ENCODE measurements around a stretch of chr6.

DNA sequence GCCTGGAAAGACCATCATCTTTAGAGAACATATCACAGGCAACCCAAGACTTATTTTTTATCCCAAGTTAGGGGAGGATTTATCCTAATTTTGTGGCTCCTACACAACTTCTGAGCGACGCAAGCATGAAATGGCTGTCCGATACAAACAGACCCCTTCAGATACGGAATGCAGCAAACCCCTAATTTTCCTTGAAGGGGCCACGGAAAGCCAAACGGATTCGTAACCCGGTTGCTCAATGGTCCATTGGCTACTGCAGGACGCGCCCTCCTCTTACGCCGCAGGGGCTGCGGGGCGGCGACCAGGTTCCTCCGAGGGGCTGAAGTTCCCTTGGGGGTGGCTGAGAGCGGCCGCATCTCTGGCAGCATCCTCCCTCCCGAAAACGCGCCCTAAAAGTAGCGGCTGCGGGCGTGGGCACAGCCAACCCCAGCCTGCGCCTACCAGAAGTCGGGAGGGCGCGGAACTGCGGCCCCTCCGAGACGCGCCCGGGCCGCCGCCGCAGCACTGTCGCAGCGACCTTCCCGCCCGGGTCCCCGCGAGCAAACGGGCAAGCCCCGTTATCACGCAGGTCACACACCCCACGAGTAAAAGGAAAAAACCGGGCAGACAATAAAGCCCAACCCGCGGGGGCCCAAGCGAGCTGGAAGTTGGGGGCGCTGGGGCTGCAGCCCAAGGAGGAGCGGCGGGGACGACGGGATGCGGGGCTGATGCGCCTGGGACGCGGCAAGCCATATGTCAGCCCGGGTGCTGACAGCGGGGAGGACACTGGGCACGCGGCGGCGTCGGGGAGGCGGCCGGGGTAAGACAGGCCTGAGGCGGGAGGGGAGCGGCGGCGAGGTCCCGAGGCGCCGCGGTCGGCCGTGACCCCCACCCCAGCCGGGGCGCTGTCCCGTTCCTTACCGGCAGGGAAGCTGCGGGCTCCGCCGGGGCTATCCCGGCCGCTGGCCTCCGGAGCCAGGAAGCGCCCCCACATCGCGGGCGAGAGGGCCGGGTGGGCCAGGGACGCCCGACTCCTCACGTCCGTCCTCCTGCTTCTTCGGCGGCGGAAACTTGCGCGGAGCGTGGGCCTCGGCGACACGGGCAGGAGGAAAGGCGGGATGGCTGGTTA lies 740 bp downstream of the CEP85L start:
- PRO-cap, 7 experiments, result peak in 7 of 7 experiments; most common plus-strand start position 322 of the sequence (in 3); most common minus-strand start position 170 of the sequence (in 4)
- RAMPAGE, long total RNA, 2 experiments, result no peak in any of the 2 experiments

DNA sequence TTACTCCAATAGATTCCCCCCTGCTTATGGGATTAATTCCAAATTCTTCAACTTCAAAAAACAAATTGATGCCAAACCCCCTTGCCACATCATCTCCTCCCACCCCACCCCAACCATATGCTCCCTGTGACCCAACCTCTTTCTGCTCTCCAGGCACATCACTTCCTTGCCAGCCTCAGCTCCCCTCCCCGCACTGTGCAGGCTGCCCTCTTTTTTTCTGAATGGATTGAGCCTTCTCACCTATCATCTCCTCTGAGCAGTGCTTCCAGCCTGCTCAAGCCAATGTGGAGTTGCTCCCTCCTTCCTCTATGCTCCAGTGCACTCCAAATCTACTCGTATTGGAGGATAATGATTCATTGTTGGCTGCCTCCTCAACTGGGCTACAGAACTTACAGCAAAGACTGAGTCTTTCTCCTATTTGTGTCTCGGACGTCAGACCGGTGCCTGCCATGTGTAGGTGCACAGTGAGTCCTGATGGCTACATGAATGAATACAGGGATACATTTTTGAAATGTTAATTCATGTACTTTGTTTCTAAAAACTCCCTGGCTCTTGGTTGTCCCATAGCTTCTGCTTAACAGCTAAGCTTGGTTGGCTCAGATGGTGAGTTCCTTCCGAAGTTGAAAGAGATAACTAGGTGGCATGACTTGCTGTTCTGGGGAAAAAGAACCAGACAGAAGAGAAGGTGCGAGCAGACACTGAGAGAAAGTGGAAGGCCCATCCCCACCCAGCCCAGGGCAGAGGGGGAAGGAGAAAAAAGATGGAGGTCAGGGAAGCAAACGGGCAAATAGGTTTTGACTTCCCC lies 93.3 kb upstream of the CEP85L start:
- PRO-cap, 7 experiments, result no peak in any of the 7 experiments
- RAMPAGE, long total RNA, 2 experiments, result no peak in any of the 2 experiments

- PRO-cap, 7 experiments, result no peak in any of the 7 experiments
- RAMPAGE, long total RNA, 2 experiments, result no peak in any of the 2 experiments
Observed at GRCh38 chr6:118768892-118769267, 117.5 kb upstream of the CEP85L start.

DNA sequence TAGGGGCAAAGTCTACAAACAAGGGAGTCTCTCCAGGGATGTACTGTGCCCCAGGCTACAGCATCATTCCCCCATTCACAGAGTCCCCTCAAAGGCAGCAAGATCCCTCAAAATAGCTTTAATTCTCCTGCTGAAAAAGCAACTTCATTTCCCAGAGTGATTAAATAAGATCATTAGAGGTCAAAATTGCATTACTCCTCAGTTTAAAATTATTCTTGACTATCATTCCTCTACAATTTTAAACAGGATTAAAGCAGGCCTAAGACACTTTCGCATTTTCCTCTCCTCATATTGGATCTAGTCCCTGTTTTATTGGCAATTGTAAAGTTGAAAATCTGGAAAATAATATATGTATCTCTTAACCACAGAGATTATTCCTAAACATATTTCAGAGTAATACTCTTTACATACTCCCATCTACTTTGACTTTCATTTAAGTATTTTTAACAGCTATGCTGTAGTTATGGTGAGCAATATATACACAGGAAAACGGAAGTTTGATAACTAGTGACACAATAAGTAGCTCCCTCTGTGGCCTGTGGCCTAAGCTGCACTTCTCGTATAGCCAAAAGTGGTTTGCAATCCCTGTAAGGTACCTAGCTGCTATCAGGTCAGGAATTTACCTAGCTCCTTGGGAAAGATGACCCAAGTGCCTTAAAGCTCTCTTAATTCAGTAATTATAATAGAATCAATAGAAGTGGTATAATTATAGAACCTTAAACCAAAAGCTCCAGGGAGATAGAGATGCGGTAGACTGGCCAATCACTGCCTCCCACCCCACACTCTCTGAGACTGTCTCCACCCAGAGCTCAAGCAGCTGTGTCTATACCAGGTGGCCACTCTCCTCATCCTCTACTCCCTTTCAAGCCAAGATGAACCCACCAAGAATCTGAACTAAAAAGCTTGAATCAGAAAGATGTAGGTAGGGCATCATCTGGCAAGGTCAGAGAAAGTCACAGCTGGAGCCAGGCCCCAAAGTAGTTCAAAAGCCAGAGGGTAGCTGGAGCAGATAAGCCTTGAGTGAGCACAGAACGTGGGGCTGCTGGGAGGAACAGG lies 85.2 kb upstream of the ASF1A start:
- PRO-cap, 7 experiments, result no peak in any of the 7 experiments
- RAMPAGE, long total RNA, 2 experiments, result no peak in any of the 2 experiments

GRCh38 chr6:118833958-118834371 lies 60.0 kb upstream of the ASF1A start:
- PRO-cap, 7 experiments, result no peak in any of the 7 experiments
- RAMPAGE, long total RNA, 2 experiments, result no peak in any of the 2 experiments

- PRO-cap, 7 experiments, result no peak in any of the 7 experiments
- RAMPAGE, long total RNA, 2 experiments, result no peak in any of the 2 experiments
Observed at GRCh38 chr6:119077696-119078372, 630 bp downstream of the FAM184A start.

- PRO-cap, 7 experiments, result no peak in any of the 7 experiments
- RAMPAGE, long total RNA, 2 experiments, result no peak in any of the 2 experiments
Observed at GRCh38 chr6:119178375-119179158, 100.1 kb upstream of the FAM184A start.

DNA sequence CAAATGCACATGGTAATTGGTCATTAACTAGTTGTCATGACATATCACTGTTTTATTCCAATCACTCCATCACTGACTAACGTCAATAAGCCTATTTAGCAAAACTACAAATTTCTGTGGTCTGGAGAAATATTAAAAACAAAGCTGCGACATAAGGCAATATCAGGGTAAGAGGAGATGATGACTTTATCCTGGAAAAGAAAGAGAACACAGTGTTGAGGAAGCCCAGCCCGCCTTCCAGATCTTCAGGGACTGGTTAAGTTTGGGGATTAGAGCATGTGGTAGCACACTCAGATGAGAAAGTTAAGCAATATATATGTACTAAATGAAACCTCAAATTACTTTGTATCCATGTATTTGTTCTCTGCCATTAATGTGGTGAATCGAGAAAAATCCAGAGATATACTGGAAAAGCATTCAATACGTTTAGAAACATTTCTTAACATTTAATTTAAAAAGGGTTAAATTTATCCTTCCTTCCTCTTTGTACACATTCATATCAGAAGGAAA lies 128.3 kb upstream of the FAM184A start:
- PRO-cap, 7 experiments, result no peak in any of the 7 experiments
- RAMPAGE, long total RNA, 2 experiments, result no peak in any of the 2 experiments

DNA sequence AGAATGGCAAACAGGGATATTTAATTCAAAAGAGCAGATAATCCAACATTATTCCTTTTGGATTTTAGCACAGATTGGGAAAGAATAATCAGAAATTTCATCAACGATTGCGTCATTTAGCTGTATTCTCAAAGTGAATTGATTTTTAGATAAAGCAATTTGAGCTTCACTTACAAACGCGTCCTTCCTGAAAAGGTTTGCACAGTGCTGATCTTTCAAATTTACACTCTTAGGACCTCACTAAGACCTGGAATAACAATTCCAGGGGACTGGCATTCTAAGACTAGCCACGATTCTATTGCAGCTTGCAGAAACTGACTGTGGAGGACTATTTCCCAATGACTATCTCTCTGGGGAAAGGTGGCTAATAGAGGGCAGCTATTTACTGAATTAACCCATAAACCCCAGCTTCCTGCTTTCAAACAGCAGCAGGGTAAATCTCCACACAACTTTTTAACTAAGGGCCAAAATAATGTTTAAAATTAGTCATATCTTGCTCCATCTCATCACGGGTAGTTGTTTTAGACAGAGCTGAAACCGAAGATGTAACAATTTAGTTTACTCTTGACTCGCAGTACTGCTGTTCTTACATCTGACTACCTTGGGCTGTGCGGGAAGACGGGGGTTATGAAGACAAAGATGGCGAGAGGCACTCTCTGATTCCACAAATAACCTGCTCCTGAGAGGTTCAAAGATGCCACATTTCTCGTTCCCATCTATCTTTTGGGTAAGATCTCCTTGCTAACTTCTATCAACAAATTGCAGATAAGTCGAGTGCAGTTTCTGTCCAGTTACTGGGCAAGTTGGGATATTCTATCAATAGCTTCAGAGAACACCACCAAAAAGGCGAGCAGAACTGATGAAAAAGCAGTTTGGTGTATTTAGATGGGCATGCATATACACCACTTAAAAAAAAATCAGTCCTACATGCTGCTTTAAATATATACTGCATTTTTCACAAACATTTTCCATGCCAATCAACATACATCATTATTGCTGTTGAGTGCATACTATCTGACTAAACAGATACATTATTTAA lies 131.4 kb upstream of the FAM184A start:
- PRO-cap, 7 experiments, result no peak in any of the 7 experiments
- RAMPAGE, long total RNA, 2 experiments, result no peak in any of the 2 experiments

GRCh38 chr6:119258735-119259798 lies 90.5 kb downstream of the MAN1A1 start:
- PRO-cap, 7 experiments, result no peak in any of the 7 experiments
- RAMPAGE, long total RNA, 2 experiments, result no peak in any of the 2 experiments

DNA sequence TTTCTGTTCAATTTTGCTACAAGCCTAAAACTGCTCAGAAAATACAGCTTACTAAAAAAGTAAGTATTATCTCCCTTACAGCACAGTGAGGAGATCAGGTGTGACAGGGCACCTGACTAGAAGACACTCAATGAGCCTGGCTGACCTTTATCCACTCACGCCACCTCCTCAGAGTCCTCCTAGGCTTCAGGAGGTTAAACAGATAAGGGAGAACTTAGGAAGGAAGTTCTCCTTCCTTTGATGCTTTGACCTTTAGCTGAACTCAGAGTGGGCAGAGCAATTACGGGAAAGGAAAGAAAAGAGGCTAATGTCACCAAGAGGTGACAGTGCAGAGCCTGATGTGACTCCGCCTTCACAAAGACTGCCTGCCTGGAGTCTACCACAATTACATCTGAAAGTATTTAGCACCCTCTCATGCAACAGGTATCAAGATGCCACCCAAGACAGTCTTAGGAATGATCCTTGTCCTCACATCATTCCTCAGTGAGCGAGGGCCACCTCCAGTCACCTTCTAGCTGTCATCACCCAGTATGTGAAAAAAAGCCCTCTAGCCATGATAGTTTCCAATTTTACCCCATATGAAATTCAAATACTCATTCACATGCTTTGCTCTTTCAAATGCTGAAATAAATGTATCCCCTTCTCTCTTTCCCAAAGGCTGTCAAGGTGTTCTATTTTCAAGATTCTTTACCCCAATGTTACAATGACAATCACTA lies 36.6 kb downstream of the MAN1A1 start:
- PRO-cap, 7 experiments, result no peak in any of the 7 experiments
- RAMPAGE, long total RNA, 2 experiments, result no peak in any of the 2 experiments

DNA sequence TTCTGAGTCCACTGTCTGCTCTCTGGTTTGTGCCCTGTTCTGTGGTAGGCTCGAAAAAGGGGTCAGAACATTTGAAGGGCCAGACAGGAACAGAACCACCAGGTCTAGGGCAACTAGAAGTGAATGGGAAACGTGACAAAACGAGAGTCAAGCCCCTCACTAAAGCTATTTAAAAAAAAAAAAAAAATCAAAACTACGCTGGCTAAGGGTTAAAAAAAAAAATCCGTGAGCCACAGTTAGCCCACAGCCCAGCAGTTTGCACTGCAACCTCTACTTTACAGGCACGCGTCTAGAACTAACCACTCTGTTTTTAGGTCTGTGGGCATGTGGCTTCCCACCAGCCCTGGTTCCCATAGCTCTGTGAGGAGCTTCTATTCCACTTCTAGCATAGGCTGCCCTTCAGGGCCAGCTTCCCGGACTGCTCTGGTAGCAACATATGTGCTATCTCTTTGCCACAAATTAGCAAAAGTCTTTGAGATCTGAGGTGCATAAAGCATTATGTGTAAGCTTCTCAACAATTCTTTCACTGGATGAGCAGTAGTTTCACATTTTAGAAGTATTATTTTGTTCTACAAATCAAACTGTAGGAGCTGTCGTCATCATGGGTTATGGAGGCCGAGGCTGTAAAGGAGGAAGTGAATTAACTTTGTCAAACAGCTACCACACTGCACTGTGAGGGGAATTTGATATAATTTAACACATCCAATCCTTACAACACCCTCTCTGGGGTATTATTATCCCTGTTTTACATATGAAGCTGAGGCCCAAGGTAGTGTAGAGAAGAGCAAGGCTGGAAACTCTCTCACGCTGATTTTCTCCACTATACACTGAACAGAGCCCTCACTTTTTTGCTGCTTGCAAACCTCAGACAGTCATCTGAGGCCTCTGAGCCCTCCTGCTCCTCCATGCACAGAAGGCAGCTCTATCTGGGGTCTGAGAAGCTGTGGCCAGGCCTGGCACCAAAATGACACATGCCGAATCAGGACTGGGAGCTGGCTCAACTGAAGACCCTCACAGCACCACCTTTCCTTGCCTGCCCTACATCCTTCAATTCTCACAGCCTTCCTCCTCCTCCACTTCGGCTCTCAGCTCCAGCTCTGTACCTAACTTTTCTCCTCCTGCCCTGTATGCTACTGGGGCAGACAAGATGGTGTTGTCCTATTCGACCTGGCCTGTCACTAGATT lies 35.4 kb downstream of the MAN1A1 start:
- PRO-cap, 7 experiments, result no peak in any of the 7 experiments
- RAMPAGE, long total RNA, 2 experiments, result no peak in any of the 2 experiments

GRCh38 chr6:119493779-119494509 lies 144.4 kb upstream of the MAN1A1 start:
- PRO-cap, 7 experiments, result no peak in any of the 7 experiments
- RAMPAGE, long total RNA, 2 experiments, result no peak in any of the 2 experiments

DNA sequence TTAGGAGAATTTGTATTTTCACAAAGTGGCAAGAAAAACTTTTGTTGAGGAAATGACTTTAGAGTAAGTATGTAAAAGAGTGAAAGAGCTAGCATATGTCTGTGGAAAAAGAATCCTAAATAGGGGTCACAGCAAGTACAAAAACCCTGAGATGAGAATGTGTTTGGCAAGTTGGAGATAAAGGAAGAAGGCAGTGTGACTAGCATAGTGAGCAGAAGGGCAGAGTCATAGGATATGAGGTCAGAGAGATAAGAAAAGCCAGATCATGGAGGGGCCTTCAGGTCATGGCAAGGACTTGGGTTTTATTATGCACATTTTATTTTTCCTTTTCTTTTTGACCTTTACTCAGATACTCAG lies 138.0 kb downstream of the GJA1 start:
- PRO-cap, 7 experiments, result no peak in any of the 7 experiments
- RAMPAGE, long total RNA, 2 experiments, result no peak in any of the 2 experiments

- PRO-cap, 7 experiments, result no peak in any of the 7 experiments
- RAMPAGE, long total RNA, 2 experiments, result no peak in any of the 2 experiments
Observed at GRCh38 chr6:122147192-122147747, 252.2 kb upstream of the HSF2 start.

DNA sequence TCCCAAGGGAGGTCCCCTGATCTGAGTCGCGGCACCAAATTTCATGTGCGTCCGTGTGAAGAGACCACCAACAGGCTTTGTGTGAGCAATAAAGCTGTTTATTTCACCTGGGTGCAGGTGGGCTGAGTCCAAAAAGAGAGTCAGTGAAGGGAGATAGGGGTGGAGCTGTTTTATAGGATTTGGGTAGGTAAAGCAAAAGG lies 49.3 kb downstream of the TRDN start:
- PRO-cap, 7 experiments, result no peak in any of the 7 experiments
- RAMPAGE, long total RNA, 2 experiments, result no peak in any of the 2 experiments

DNA sequence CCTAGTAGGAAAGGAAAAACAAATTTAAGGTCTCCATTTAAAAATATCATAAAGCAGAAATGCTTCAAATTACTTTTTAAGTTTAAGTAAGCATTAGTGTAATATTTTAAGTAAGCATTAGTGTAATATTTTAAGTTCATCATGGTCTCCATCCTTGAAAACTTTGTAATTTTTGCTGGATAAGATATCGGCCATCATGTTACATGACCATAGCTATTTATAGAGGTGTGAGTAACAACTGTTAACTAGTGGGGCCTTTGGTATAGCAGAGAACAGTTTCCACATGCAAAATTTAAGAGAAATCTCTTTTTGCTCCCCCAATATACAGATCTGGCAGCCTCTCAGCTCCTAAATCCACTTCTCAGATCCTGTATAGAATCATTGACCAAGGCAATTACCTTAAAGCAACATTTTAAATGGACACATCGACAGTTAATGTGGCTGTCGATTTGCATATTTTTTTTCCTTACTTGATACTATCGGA lies 453 bp downstream of the TRDN start:
- PRO-cap, 7 experiments, result no peak in any of the 7 experiments
- RAMPAGE, long total RNA, 2 experiments, result no peak in any of the 2 experiments

DNA sequence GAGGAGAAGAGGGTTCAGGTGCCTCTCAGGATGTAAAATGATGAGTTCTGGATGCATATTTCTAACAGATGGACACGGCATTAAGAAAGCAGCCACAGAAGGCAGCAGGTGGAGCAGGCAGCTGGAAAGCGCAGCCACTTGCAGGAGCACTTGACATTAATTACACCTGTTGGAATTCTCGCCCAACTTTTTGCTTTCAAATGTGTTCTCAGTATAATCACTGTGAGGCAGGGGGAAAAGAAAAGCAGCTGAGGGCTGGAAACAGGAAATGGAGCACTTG lies 164.2 kb downstream of the NKAIN2 start:
- PRO-cap, 7 experiments, result no peak in any of the 7 experiments
- RAMPAGE, long total RNA, 2 experiments, result no peak in any of the 2 experiments

DNA sequence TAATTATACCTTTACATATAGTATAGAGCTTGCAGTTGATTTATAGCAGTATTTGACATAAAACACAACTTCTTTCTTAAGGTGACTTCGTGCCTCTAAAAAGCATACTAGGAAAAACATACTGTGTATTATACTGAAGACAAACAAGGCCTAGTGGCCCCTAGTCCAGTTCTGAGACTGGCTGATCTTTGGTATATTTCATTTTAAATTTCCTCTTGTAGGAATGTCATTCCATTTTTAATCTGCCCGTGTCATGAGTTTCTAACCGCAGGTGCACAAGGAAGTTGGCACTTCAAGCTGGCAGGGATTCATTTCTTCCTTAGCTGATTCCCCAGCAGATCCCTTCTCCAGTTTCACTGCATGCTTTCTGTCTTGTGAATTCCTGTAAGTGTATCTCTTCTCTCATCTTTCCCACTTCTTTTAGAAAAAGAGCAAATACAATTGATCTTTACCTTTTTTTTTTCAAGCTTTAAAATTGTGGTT lies 36.8 kb downstream of the RNF217 start:
- PRO-cap, 7 experiments, result no peak in any of the 7 experiments
- RAMPAGE, long total RNA, 2 experiments, result no peak in any of the 2 experiments

- PRO-cap, 7 experiments, result peak in 1 of 7 experiments; most common plus-strand start chr6:125155233 (in 1); most common minus-strand start chr6:125154996 (in 1)
- RAMPAGE, long total RNA, 2 experiments, result no peak in any of the 2 experiments
Observed at GRCh38 chr6:125154713-125155464, 1.3 kb downstream of the TPD52L1 start.

All from ovary (tissue), 7 donors.